Liver (tissue), 9 donors: Measurements from ENCODE around the genes KCNK13 and DGLUCY.

- PRO-cap, 5 experiments: peak in 5 of 5 experiments; most common plus-strand start chr14:89619026 (in 1); most common minus-strand start chr14:89619168 (in 4)
- RAMPAGE, long total RNA, 2 experiments: no peak in any of the 2 experiments
- RRBS: 2% methylated on average over 16 of the region's 75 CpGs
Observed at GRCh38 chr14:89618764-89619935, 202.1 kb upstream of the FOXN3 start.

- PRO-cap, 5 experiments: peak in 3 of 5 experiments; most common plus-strand start chr14:89648757 (in 1); most common minus-strand start chr14:89648579 (in 2)
- RAMPAGE, long total RNA, 2 experiments: no peak in any of the 2 experiments
- RRBS: no CpG with 5 or more reads among the region's 5 CpGs
Observed at GRCh38 chr14:89648445-89649159, 231.6 kb upstream of the FOXN3 start.

DNA sequence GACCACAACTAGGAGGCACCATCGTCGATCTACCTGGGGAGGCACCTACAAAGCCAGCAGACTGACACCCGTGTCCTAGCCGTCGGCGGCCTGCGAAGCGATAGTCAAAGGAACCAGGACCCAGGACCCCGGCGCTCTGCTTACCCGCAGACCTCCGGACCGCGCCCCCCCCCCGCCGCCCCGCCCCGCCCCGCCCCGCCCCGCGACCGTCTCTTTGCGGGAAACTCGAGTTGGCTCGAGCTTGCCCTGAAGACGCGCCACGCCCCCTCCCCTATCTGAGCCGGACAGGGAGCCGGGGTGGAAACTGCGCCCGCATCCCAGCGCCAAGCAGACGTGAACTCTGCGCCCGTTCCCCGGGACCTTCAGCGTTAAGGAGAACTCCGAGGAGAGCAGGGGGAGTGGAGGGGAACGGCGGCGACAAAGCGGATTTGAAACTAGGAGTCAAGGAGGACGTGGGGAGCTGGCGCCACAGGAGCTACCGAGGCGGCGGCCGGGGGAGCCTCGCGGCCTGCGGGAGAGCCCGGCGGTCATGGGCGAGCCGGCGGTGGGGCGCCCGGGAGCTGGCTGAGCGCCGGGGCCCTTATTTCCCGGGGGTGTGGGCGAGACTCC, at the start of gene KCNK13:
Gene KCNK13 (plus strand): TSS at position 447 of the 609 bp plus-strand sequence.
- PRO-cap, 5 experiments: peak in 2 of 5 experiments; most common plus-strand start position 444 of the sequence (in 2)
- RAMPAGE, long total RNA, 2 experiments: no peak in any of the 2 experiments
- RRBS: 4% methylated on average over 8 of the region's 64 CpGs

GRCh38 chr14:90159040-90159624, 97.2 kb upstream of the PSMC1 start:
- PRO-cap, 5 experiments: no peak in any of the 5 experiments
- RAMPAGE, long total RNA, 2 experiments: no peak in any of the 2 experiments
- RRBS: no CpG with 5 or more reads among the region's 4 CpGs

DNA sequence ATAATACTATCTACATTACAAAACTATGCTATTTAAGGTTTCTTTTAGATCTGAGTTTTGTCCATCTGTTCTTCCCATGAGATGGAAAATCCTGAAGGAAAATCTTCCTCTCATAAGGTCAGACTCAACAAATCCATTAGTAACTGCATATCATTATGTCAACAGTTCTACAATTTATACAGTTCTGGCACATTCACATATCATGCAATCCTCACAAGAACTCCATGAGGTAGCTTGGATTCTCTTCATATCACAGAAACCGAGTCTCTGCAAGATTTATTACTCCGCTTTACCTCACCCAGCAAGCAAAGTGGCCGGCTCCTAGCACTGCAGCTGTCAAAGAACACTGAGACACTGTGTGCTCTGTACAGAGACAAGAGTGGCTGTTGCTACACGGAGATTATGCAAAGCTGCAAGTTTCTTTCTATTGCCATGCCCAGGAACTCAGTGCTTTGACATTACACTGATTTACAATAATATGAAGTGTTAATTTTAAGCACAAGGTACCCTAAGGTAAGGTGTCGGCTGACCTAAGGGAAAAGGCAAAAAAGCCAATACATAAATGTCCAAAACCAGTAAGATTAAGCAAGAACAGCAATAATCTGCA, 15.4 kb upstream of the CALM1 start:
- PRO-cap, 5 experiments: peak in 2 of 5 experiments; most common minus-strand start position 345 of the sequence (in 1)
- RAMPAGE, long total RNA, 2 experiments: no peak in any of the 2 experiments
- RRBS: no CpG with 5 or more reads among the region's 5 CpGs

- PRO-cap, 5 experiments: peak in 5 of 5 experiments; most common plus-strand start chr14:90382770 (in 4); most common minus-strand start chr14:90383248 (in 5)
- RAMPAGE, long total RNA, 2 experiments: no peak in any of the 2 experiments
- RRBS: 20% methylated on average over 1 of the region's 47 CpGs
Observed at GRCh38 chr14:90382601-90383270, 14.1 kb upstream of the CALM1 start.

- PRO-cap, 5 experiments: no peak in any of the 5 experiments
- RAMPAGE, long total RNA, 2 experiments: no peak in any of the 2 experiments
- RRBS: no CpG with 5 or more reads among the region's 9 CpGs
Observed at GRCh38 chr14:90405287-90406182, 8.7 kb downstream of the CALM1 start.

DNA sequence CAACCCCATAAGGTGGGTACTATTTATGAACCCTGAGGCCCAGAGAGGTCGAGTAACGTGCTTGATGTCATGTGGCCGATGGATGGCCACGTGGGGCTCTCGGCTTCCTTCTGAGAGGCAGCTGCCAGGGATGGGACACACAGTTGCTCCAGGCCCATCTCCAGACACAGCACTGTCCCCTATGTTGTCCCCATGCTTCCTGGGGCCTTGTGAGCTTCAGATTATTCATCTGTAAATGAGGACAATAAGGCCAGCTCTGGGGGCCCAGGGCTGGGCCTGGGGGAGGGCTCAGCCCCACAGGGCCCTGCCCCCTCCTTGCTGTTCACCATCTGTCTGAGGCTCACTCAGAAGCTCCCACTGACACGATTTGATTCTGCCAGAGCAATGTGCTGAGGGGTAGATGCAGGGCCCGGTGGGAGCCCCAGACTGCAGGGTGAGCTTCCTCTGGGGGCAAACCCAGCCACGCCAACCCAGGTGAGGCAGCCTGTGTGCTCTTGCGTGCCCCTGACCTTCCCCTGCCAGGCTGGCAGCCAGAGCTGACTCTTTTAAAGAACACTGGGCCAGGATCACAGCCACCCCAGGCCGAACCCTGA, 115.2 kb downstream of the CALM1 start:
- PRO-cap, 5 experiments: no peak in any of the 5 experiments
- RAMPAGE, long total RNA, 2 experiments: no peak in any of the 2 experiments
- RRBS: no CpG with 5 or more reads among the region's 10 CpGs

DNA sequence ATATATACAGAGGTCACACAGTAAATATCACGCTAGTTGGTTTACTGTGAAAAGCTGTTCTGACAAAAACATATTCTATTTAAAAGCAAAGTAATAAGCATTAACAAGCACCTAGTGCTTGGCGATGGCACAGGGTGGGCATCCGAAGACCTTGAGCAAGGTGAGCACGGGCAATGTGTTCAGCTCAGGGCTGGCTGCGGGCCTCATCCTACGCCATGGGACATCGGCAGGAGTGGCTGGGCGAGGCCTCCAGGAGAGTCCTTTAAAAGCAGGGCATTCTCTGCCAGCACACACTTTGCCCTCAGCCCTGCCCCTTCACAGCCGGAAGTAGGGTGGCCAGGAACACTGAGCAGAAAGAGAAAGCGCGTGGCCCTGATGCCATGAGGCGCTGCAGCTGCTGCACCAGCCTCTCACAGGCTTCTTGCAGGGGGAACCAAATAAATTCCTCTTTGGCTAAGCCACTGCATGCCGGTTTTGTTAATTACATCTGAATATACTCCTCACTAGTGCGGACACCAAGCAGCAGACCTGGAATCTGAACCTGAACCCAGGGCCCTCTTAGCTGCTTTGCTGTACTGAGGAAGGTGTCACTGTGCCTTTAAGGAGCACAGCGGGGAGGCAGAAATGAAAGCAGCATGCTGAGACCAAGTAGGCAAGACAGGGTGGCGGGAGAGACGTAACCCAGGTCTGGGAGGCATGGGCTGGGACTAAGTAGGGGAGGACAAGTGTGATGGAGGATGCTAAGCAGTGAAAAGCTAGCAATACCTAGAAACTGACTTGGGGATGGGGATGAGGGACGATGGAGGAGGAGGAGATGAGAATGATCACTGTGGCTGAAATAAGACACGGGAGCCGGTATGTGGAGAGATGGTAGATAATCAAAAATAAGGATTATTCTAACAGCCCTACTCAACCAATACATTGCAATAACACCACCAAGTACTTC, 155.2 kb downstream of the TTC7B start:
- PRO-cap, 5 experiments: no peak in any of the 5 experiments
- RAMPAGE, long total RNA, 2 experiments: no peak in any of the 2 experiments
- RRBS: no CpG with 5 or more reads among the region's 20 CpGs

DNA sequence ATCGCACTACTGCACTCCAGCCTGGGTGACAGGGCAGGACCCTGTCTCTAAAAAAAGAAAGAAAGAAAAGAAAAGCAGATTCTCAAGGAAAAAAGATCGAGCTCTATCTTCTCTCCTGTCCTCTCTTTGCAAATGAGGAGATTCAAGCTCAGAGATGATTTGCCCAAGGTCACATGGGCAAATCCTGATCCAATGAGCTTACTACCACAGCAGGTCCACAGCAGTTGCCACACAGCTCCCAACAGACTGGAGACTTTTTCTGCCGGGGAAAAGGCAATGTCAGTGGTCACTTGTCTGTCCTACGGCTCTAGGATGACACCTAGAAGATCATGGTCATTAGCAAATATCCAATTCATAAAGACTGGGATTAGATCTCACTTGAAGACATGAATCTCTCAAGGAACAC, 58.8 kb downstream of the TTC7B start:
- PRO-cap, 5 experiments: no peak in any of the 5 experiments
- RAMPAGE, long total RNA, 2 experiments: no peak in any of the 2 experiments
- RRBS: no CpG with 5 or more reads among the region's 4 CpGs

GRCh38 chr14:90801297-90801598, 15.0 kb downstream of the TTC7B start:
- PRO-cap, 5 experiments: no peak in any of the 5 experiments
- RAMPAGE, long total RNA, 2 experiments: no peak in any of the 2 experiments
- RRBS: no CpG with 5 or more reads among the region's 8 CpGs

- PRO-cap, 5 experiments: no peak in any of the 5 experiments
- RAMPAGE, long total RNA, 2 experiments: no peak in any of the 2 experiments
- RRBS: 18% methylated on average over 2 of the region's 10 CpGs
Observed at GRCh38 chr14:90803699-90804097, 12.5 kb downstream of the TTC7B start.

DNA sequence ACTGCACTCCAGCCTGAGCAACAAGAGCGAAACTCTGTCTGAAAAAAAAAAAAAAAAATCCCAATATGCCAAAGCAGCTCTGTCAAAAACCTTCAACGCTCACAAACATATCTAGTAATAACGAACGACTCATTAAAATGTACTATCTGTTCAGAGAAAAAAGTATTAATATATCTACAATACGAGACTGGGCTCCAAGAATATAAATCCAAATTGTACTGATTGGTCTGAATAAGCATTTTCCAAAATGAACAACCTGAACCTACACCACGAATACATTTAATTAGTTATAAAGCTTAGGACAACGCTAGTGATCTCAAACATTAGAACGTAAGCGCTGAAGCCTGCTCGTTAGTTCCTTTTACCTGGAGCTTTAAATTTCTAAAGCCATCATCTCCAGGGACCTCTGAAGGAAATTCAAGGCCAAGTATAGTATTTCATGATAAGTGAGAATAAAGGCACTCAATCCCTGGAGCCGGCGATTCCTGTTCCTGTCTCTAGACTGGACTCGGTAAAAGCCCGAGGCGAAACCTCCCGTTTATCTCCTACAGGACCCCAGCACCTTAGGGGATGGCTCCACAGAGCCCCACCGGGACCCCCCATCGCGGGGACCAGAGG, 1.0 kb downstream of the RPS6KA5 start:
- PRO-cap, 5 experiments: no peak in any of the 5 experiments
- RAMPAGE, long total RNA, 2 experiments: no peak in any of the 2 experiments
- RRBS: 2% methylated on average over 4 of the region's 19 CpGs

DNA sequence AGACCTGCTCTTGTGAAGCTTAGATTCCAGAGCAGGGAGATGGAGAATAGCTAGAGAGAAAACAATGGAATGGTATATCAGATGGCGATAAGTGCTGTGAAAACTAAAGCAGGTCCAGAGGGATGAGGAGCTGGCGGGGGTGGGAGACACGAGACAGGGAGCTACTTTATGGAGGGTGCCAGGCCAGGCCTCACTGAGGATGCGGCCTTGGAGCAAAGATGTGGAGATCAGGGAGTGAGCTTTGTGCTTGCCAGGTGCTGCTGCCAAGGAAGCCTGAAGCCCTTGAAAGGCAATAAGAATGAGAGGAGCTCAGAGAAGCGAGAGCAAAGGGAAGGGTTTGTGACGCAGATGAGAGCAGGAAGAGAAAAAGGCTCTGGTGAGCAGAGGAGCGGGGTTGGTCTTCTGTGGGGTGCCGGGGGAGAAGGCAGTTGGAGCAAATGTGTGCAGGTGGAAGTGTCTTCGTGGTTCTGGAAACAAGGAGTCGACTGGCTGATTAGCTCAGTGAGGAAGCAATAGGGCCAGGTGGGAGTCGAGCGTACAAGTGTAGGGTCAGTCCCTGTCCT, 6.1 kb upstream of the DGLUCY start:
- PRO-cap, 5 experiments: no peak in any of the 5 experiments
- RAMPAGE, long total RNA, 2 experiments: no peak in any of the 2 experiments
- RRBS: no CpG with 5 or more reads among the region's 12 CpGs

GRCh38 chr14:91113926-91114959, at the start of gene DGLUCY:
Gene DGLUCY, plus strand, starts transcription at chr14:91114073.
- PRO-cap, 5 experiments: peak in 5 of 5 experiments; most common plus-strand start chr14:91114073 (in 5); most common minus-strand start chr14:91114334 (in 2)
- RAMPAGE, long total RNA, 2 experiments: start-site peak on the plus strand in 2 of 2 experiments, at chr14:91114056-91114663 at its widest, 34 to 331 reads per replicate
- RRBS: no CpG with 5 or more reads among the region's 21 CpGs

DNA sequence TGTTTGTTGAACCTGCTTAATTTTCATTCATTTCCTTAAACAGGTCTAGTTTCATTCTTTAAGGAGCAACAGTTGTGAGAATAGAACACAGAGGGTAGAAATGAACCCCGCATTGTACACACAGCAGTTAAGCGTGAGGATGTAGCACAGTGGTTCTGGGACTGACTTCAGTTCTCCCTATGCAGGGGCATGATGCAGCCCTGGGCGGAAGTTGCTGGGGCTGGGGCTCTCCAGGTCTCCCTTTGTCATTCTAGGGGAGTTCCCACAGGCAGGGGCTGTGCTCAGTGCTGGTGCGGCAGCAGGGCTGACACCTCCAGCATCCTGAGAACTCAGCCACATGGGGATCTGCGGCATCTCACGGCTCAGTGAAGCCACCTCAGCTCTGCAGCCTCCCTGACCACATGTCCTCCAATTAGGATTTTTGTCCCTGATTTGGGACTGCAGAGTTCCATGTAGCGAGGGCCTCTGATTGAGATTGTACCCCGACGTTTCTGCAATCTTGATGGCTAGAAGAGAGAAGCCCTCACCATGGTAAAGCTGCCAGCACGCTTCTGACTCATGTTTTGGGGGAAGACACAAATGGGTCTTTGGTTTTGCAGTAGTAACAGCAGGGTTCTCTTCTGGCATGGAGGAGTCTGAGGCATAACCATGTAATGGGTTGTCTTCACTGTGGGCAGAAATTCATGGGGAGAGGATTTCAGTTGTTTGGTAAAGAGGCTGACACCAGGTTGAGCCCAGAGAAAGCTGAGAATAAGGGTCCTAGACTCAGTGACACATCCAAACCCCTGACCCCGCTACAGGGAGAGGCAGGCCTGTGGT, 15.9 kb downstream of the GPR68 start:
- PRO-cap, 5 experiments: no peak in any of the 5 experiments
- RAMPAGE, long total RNA, 2 experiments: no peak in any of the 2 experiments
- RRBS: no CpG with 5 or more reads among the region's 11 CpGs

DNA sequence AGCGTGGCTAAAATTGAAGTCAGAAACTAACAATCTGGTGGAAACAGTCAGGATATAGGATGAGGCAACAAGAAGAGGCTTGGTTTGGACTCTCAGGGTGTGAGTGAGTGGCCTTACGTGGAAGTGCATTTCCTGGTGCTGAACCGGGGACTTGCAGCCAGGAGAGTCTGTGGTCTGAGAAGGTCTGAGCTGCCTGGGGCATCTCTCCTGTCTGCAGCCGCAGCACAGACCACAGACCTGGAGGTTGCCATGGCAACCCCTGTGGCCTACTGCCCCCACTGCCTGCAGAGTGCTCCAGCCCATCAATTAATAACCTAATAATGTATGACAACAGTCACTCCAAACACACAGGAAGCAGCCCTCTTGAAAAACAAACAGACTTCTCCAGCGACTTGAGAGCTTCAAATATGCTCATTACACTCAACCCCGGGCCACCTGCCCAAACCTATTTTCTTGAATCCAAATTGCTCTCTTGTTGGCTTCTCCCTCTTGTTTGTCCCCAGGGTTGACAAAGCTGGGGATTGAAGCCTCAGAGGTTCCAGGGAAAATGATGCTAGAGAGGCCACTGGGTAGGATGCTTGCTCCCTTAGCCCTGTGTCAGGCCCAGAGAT, 5.7 kb upstream of the GPR68 start:
- PRO-cap, 5 experiments: no peak in any of the 5 experiments
- RAMPAGE, long total RNA, 2 experiments: no peak in any of the 2 experiments
- RRBS: no CpG with 5 or more reads among the region's 6 CpGs

GRCh38 chr14:91253827-91254613, 9.5 kb upstream of the GPR68 start:
- PRO-cap, 5 experiments: no peak in any of the 5 experiments
- RAMPAGE, long total RNA, 2 experiments: no peak in any of the 2 experiments
- RRBS: no CpG with 5 or more reads among the region's 23 CpGs

GRCh38 chr14:91332668-91333115, 84.9 kb downstream of the CCDC88C start:
- PRO-cap, 5 experiments: no peak in any of the 5 experiments
- RAMPAGE, long total RNA, 2 experiments: no peak in any of the 2 experiments
- RRBS: no CpG with 5 or more reads among the region's 11 CpGs

GRCh38 chr14:91356092-91356911, 61.3 kb downstream of the CCDC88C start:
- PRO-cap, 5 experiments: no peak in any of the 5 experiments
- RAMPAGE, long total RNA, 2 experiments: no peak in any of the 2 experiments
- RRBS: no CpG with 5 or more reads among the region's 13 CpGs